ENCODE results near the gene OVCA2.

DNA sequence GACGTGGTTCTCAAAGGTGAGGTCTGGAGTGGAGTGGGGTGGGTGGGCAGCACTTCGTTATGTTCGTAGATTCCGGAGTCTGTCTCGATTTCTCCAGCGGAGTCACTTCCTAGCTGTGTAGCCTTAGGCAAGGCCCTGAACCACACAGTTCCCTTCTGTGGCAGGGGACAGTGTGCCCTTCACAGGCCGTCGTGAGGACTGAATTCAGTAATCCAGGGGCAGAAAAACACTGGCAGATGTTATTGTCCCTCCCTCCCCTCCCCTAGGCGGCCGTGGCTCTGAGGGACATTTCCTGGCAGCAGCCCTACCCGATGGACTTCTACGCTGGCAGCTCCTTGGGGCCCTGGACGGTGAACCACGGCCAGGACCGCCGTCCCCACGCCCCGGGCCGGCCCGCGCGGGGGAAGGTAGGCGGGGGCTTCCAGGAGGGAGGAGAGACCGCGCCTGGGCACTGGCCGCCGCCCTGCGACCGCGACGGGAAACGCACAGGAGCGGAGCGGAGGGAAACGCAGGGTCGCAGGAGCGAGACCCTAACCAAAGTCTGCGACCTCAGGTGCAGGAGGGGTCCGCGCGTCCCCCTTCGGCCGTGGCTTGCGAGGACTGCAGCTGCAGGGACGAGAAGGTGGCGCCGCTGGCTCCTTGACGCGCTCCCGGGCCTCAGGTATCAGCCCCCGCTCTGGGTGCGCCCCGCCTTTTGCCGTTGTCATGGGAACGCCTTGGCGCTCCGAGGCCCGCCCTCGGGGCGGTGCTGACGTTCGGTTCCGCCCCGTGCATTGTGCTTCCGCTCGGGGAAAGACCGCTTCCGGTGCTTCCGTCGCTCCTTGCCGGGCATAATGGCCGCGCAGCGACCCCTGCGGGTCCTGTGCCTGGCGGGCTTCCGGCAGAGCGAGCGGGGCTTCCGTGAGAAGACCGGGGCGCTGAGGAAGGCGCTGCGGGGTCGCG lies at the start of gene OVCA2:
TSS of gene OVCA2 (plus strand) at position 808 of the 942 bp plus-strand sequence.
- RRBS: 3% methylated on average over 13 of the region's 86 CpGs

DNA sequence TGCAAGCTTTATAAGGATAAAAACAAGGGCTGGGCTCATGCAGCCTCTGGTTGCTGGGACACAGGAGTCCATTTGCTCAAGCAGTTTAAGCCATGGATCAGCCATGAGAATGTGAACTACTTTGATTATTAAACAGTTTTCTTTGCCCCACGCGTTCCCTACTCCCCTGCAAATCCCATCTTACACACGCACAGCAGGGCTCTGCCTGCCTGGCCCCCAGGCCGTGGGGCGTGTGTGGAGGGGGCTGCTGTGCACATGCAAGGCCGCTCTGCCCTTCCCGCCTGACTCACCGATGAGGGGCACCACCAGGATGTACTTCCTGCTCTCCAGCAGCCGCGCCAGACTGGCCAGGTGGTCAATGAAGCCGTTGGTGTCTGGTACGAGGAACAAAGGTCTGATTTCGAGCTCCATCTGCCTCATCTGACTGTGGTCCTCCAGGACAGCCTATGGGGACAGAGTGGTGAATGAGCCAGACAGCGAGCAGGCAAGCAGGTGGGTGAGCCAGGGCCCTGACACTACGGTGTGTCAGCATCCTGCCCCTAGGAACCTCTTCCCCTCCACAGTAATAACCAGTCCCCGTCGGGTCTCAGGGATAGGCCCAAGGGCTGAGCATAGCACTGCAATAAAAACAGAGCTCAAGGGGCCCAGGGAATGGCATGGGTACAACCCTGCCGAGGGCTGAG lies 13.7 kb downstream of the HIC1 start:
- RRBS: no CpG with 5 or more reads among the region's 18 CpGs

GRCh38 chr17:2088521-2088942 lies 33.6 kb downstream of the HIC1 start:
- RRBS: no CpG with 5 or more reads among the region's 2 CpGs

DNA sequence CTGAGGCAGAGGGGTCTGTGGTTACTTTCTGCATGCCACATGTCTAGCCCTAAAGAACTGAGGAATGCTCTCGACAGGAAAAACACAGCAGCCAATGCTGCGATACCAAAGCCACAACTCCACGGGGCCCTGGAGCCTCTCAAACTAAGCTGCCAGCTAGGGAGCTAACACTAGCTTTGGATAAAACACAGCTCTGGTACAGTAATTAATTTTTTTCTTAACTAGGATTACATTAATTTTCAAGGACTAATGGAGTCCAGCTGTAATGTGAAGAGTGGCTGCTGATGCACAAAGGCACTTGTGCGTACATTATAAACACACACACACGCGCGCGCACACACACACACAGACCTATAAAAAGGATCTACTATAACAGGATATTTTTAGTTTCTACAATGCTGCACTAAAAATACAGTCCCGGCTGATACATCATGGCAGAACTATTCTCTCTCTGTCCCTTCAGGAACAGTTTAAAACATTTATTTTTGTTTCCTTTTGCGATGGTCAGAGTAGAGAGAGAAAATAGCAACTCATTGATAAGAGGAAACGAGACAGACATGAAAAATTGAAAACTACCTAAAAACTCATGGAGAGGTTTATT lies 88.6 kb downstream of the SMG6 start:
- RRBS: no CpG with 5 or more reads among the region's 11 CpGs

DNA sequence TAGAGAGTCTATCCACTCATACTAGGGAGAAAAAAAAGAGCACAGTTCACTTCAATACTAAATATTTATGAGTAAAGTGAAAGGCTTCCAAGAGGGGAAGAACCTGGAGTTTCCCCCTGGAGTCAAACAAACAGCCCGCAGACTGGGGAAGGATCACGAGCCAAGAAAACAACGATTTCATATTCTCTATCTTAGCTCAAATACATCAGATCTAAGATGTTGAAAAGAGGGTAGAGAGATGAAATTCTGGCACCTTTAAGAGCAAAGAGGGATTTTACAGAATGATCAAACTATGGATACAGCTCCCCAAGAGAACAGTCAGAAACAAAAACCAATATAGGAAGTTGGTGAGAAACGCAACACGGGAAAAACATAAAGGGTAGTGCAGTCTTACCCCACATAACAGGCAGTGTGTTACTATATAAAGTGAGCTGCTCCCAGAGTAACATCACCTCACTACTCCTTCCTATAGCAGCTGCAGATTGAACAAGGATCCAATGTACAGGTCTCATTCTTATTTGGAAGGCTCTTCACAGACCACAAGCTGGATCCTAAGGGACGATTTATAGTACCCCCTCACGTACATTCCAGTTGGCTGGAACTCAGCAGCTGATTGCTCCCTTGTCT lies 39.8 kb downstream of the SMG6 start:
- RRBS: no CpG with 5 or more reads among the region's 7 CpGs

- RRBS: no CpG with 5 or more reads among the region's 43 CpGs
Observed at GRCh38 chr17:2299608-2300931, 3.5 kb downstream of the SMG6 start.

- RRBS: 73% methylated on average over 3 of the region's 13 CpGs
Observed at GRCh38 chr17:2380265-2380857, 20.5 kb downstream of the MNT start.

DNA sequence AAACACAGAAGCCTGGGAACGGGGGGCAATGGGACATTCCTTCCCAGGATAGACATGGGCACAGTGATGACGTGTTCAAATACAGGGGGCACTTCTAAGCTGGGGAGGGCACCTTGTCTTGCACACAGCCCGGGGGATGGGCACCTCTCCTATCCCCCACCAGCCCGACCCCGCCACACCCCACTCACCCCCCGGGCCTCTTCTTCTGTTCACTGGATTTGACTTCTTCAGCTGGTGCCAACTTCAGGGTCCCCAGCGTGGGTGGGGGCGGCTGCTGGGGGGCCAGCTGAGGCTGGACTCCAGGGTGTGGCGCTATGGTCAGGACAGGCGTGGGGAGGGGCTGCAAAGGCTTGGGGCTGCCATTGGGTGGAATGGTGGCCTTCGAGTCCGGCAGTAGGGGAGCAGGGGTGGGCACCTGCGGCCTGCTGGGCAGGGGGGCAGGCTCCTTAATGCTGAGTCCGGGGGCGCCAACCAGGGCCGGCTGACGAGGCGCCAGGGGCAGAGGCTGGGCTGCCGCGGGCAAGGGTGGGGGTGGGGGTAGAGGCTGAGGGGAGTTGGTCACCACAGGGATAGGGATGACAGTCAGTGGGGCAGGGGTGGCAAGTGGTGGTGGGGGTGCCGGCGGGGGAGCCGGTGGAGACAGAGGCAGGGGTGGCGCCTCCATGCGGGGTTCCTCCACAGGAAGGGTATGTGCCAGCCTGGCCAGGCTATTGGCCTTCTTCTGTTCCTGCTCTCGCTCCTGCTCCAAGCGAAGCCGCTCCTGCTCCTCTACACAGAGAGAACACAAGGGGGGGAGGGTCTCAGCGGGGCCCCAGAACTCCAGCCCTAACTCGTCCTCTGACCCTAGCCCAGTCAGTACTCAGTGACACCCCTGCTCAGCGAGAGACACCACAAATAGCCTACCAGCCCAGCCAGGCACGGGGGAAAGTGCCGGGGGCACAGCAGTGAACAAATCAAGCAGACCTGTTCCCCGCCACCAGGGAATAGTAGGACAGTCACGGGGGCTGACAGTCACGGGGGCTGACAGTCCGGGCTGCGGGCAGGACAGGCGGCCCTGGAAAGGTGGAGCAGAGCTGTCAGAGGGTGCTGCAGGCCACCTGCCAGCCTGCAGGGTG lies 5.8 kb downstream of the MNT start:
- RRBS: 53% methylated on average over 11 of the region's 39 CpGs

DNA sequence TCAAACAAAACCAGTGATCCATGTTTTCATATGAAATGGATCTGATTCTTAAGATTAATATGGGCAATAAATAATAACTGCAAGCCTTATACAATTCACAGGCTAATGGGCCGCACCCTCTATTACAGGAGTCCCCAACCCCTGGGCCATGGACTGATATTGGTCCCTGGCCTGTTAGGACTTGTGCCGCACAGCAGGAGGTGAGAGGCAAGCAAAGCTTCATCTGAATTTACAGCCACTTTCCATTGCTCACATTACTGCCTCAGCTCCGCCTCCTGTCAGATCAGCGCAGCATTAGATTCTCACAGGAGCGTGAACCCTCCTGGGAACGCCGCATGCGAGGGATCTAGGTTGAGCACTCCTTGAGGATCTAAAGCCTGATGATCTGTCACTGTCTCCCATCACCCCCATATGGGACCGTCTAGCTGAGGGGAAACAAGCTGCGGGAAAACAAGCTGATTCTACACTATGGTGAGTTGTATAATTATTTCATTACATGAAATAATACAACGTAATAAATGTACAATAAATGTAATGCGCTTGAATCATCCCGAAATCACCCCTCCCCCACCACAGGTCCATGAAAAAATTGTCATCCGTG lies 26.7 kb downstream of the METTL16 start:
- RRBS: no CpG with 5 or more reads among the region's 14 CpGs

- RRBS: no CpG with 5 or more reads among the region's 17 CpGs
Observed at GRCh38 chr17:2530911-2531834, 19.5 kb upstream of the METTL16 start.

GRCh38 chr17:2564698-2565092 lies 28.8 kb upstream of the PAFAH1B1 start:
- RRBS: no CpG with 5 or more reads among the region's 3 CpGs

DNA sequence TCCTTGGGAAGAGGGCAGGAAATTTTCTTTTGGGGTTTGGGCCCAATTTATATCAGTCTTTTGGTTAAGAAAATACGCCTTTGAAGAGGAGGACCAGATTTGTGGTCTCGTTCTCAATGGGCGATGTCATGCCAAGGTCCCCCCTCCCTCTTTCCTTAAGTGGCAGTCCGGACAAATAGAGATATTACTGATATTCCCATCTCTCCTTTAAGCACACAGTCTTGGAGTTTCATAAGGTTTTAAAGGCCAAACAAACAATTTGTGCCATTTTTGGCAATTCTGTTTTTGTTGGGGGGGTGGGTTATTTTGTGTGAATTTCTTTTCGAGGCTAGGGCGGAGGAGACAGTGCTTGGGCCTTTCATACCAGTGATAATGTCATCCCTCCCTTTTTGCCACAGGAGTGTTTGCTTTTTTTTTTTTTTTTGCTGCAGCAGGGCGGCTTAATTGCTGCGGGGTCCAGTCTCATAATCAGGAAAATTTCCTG lies 1.6 kb downstream of the PAFAH1B1 start:
- RRBS: no CpG with 5 or more reads among the region's 8 CpGs

DNA sequence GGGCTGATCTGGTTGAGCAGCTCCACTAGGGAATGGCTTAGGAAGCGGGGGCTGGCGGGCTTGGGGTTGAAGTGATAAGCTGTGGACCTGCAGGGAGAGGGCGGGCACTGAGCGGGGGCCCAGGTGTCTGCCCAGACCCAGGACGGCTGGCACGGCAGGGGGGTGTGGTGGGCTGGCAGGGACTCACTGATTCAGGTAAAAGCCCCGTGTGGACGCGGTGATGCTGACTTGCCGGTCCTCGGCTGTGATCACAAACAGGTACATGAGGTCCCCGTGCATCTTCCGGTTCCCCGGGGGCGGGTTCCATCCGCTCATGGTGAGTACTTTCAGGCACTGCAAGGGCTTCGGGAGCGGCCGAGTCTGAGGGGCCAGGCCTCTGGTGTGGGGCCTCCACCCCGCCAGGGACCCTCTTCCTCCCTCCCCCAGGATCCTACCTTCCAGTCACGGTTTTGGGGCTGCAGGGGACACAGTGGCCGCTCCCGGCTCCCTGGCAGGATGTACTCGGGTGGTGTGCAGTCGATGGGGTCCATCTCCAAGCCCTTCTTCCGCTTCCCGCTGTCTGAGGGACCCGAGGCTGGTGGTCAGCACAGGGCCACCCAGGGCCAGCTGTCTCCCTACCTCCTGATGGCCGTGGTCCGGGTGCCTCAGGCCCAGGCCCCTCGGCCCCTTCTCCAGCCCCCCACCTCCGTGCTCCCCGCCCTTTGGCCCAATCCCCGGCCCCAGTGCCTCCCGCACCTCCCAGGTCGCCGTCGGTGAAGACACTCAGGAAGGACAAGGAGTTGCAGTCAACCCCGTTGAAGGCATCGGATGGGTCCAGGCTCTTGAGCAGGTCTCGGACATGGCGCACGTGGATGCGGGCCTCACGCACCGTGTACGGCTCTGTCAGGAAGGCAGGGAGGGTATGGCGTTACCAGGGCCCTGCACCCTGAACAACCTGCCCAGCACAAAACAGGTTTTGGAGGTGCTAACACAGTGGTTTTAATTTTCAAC lies 10.1 kb downstream of the CLUH start:
- RRBS: 92% methylated on average over 7 of the region's 48 CpGs

DNA sequence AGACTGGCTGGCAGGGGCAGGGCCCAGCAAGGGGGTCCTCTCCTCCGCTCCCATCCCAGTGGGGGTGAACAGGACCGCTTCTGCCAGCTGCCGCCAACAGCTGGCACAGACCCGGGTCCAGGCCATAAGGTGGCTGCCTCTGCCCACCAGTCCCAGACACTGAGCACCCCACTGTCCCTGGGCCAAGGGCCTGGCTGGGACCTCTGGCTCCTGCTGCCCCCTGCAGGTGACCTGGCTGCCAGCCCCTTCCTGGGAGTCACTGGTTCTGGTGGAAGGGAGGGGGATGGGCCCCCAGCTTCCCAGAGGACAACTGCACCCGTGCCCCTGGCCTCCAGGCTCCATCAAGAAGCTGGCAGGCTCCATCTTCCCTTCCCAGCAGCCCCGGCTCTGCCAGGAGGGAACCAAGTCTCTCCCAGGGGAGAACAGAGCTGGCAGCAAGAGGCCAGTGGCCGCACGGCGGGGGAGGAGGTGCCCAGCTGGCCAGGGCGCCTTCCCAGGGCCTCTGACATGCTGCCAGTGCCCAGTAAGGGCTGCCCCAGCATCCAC lies 3.9 kb downstream of the CLUH start:
- RRBS: no CpG with 5 or more reads among the region's 10 CpGs

GRCh38 chr17:2854744-2855058 lies 58.5 kb downstream of the RAP1GAP2 start:
- RRBS: no CpG with 5 or more reads among the region's 6 CpGs

- RRBS: no CpG with 5 or more reads among the region's 6 CpGs
Observed at GRCh38 chr17:2855063-2855322, 58.8 kb downstream of the RAP1GAP2 start.

- RRBS: no CpG with 5 or more reads among the region's 12 CpGs
Observed at GRCh38 chr17:2901441-2902050, 105.3 kb downstream of the RAP1GAP2 start.

DNA sequence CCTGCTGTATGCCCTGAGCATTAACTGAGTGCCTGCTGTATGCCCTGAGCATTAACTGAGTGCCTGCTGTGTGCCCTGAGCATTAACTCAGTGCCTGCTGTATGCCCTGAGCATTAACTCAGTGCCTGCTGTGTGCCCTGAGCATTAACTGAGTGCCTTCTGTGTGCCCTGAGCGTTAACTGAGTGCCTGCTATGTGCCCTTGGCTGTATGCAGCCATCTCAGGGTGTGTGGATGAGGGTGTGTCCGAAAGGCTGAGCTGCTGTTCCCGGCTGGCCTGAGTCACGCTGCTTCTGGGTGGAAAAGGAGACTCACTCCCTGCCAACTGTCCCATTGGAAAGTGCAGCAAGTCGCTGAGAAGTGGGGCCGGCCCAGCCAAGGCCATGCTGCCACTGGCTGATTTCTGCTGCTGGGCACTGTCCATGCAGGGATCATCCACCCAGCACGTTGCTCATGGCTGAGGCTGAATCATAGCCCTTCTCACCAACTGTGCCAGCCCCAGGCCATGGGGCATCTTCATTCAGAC lies 113.8 kb downstream of the OR1D5 start:
- RRBS: no CpG with 5 or more reads among the region's 7 CpGs

- RRBS: no CpG with 5 or more reads among the region's 6 CpGs
Observed at GRCh38 chr17:2996250-2996616, 67.2 kb downstream of the OR1D5 start.

- RRBS: 6% methylated on average over 6 of the region's 36 CpGs
Observed at GRCh38 chr17:3048499-3049053, 14.8 kb downstream of the OR1D5 start.

All from islet of Langerhans (tissue), 1 donor.